Airway epithelial cell (primary cell): ENCODE data around the genes METTL2B, TSPAN33 and SSMEM1.

DNA sequence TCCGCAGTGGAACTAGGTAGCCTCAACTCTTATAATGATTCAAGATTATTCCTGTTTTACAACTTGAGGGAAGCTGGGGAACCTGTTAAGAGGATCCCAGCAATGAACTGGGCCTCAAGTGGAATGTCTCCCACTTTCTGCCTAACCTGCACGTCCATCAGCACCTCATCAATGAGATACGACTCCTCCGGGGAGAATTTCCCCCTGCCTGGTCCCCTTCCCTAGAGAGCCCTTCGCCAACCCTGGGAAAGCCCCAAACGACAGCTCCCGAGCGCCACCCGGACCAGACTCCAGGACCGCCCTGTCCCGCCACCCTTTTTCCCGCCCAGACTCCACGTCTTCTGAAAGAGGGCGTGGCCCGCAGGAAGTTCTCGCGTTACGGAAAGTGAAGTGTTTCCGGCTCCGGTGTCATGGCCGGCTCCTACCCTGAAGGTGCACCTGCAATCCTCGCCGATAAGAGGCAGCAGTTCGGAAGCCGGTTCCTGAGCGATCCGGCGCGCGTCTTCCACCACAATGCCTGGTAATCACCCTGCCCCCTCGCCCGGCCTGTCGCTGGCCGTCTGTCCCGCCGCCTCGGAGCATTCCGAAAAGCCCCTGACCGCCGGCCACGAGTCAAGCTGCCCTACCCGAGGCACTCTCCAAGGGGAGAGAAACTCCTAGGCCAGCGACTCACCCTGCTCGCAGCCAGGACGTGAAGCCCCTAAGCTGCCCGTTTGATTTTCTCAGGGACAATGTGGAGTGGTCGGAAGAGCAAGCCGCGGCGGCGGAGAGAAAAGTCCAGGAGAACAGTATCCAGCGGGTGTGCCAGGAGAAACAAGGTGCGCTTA is at the start of gene METTL2B:
Gene METTL2B (plus strand): TSS at position 393 of the 827 bp plus-strand sequence.
- RAMPAGE, long total RNA, result no peak

GRCh38 chr7:128533352-128534177 is 57.0 kb downstream of the METTL2B start:
- RAMPAGE, long total RNA, result no peak

- RAMPAGE, long total RNA, result no peak
These were observed 11.0 kb downstream of the FLNC start for GRCh38 chr7:128841019-128841787.

GRCh38 chr7:128849136-128849649 is 13.5 kb upstream of the ATP6V1F start:
- RAMPAGE, long total RNA, result no peak

DNA sequence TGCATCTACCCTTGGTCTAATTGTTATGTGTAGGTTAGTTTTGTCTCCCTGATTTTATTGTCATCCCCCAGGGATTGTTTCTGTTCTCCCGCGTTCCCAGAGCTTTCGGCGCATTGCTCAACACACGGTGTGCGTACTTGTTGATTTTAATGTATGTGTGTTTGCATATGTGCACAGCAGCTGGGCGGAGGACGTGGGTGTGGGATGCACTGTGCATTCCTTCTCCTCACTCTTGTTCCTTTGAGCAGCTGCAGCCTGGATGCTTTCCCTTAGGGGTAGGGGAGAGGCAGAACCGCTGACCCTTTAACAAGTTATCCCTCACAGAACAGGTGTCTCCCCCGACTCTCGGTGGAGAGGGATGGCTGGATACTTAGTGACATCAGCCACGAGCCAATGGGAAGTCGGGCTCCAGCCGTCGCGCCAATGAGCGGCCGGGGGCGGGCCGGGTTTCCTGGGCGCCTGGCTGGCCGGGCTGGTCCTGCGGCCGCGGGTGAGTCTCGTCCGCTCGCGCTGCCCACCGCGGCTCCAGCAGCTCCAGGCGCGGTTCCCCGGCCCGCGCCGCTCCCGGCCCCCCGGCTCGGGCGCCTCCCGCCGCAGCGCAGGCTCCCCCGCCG is at the start of gene TSPAN33:
Gene TSPAN33 (plus strand): TSS at position 452 of the 614 bp plus-strand sequence.
- RAMPAGE, long total RNA, result no peak

DNA sequence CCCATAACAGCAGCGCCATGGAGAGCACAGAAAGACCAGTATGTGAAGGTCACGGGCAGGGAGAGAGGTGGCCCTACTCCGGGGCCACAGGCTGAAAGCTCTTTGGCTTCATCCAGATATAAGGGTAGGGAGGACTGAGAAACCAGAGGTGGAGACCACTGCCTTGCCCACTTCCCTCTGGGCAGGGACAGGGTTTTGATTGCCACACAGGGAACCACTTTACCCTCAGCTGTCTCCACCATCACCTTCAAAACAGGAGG is 5.3 kb downstream of the TSPAN33 start:
- RAMPAGE, long total RNA, result no peak

DNA sequence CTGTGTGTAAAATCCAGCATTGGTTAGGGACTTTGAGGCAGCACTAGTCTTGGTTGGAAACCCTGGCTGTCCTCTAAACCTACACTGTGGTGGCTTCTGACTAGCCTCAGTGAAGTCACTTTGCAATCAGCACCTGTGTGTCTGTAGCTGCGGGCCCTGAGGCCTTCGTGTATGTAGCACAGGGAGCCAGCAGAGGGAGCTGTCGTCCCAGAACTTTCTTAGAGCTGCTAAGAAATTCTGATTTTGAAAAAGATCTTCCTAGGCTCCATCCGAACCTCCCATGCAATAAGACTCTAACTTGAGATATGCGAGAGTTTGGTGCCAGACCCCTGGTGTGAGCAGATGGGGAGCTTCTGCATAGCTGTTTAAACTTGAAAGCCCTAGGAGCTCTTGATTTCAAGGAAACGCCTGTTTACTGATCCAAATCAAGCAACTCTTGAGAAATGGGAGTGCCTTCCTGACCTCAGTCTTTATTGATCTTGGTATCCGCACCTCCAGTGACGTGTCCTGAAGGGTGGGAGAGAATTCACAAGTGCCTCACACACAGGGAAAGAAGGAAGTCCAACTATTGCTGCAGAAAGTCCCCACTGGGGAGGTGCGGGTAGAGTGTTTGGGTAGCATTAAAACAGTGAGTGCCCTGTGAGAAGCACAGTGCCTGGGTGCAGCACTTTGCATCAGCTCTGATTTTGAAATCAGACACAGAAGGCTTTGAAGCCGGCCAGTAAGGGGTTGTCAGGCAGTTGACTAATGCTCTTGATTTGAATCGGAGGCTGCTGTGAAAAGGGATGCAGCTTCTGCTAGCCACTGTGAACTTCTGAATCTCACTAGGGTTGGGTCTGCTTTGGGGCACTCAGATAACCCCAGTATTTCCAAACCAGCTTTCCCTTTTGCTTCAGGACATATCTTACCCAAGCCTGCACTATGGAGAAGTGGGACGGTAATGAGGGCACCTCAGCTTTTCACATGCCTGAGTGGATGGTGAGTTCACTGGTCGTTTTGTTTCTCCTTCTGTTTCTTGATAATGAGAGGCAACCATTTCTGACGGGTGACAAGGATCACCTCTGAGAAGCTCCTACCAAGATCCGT is 66.3 kb upstream of the STRIP2 start:
- RAMPAGE, long total RNA, result no peak

DNA sequence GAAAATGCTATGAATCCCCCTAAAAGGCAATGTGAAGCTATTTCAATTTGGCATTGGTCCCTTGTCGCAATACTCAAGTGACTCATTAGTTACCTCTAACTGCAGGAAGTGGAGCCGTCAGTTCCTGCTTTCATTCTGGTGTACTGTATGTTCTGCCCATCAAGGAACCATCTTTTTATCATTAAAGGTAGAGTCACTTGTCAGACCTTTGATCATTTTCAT is 56.9 kb upstream of the STRIP2 start:
- RAMPAGE, long total RNA, result no peak

DNA sequence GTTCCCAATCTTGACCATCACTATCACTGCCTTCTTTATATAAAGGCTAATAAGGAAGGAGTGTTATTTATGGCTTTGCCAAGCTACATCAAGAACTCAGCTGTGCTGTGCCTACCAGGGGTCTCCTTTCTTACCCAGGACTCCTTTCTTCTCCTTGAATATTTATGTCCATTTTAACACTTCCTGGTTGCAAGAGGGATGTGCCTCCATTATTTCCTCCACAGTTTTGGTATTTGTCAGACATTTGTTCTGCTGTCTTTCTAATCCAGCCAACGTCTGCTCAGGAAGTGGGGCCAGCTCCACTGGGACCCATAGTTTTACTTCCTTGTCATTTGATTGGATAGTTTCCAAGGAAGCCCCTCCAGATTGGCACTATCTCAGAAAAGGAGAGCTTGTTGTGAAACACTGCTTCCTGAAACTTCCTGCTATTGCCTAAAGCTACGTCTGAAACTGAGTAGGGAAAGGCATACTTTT is 6.7 kb upstream of the STRIP2 start:
- RAMPAGE, long total RNA, result no peak

DNA sequence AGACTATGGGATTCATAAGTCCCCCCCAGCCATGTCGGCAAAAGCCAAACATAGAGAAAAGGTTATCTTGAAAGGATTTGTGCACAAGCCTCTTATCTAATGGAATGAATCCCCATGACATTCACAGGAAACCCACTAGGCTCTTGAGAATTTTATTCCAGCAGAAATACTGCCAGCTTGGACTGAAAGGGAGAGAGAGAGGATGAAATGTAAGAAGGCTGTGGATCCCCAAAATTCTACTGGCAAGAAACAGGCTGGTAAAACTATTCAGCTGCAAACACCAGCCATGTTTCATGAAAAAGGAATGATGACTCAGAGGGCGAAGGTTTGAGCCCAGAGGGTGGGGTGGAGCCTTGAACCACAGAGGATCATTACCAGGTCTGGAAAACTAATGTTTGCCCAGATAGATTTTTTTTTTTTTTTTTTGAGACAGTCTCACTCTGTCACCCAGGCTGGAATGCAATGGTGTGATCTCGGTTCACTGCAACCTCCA is 41.8 kb upstream of the NRF1 start:
- RAMPAGE, long total RNA, result no peak

- RAMPAGE, long total RNA, result no peak
These were observed 94.0 kb downstream of the NRF1 start for GRCh38 chr7:129705464-129705953.

GRCh38 chr7:129830857-129831333 is 121.9 kb downstream of the UBE2H start:
- RAMPAGE, long total RNA, result no peak

DNA sequence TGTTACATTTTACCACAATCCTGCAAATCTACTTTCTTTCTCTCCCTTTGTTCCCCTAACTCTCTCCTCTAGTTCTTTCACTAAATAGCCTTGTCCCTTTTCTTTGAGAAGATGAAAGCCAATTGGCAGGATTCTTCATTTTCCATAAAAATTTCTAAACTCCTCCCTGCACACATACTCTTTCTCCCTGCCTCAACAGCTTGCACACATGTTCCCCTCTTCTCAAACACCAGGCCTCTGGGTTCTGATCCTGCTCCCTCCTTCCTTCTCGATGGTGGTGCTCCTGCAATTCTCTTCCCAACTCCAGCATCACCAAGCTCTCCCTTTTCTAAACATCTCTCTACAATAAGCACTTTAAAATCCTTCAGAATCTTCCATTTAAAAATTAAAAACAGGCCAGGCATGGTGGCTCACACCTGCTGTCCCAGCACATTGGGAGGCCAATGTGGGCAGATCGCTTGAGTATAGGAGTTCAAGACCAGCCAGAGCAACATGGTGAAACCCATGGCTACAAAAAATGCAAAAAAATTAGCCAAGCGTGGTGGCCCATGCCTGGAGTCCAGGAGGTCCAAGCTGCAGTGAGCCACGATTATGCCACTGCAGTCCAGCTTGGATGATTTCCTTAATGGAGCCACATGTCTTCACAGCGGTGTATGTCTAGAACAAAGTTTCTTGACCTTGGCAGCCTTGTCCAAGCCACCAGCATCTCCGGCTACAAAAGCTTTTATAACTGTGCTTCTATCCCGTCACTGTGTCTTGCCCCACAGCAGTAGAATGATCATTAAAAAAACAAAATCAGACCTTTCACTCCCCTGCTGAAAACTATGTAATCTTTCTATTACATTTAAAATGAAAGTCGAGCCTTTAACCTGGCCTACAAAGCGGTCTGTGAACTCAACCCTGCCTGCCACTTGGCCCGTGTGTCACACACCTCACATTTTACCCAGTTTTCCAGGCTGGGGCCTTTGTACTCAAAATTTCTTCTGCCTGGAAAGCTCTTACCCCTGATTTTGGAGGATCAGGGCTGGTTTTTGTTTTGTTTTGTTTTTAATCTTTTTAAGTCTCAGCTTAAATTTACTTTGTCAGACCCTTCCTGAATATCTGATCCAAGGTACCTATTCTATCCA is 82.5 kb downstream of the UBE2H start:
- RAMPAGE, long total RNA, result no peak

GRCh38 chr7:129877202-129877709 is 75.5 kb downstream of the UBE2H start:
- RAMPAGE, long total RNA, result no peak

GRCh38 chr7:129925436-129926148 is 27.2 kb downstream of the UBE2H start:
- RAMPAGE, long total RNA, result no peak

- RAMPAGE, long total RNA, result no peak
These were observed 15.8 kb downstream of the KLHDC10 start for GRCh38 chr7:130086014-130086628.

GRCh38 chr7:130178318-130178564 is 27.0 kb downstream of the TMEM209 start:
- RAMPAGE, long total RNA, result no peak

DNA sequence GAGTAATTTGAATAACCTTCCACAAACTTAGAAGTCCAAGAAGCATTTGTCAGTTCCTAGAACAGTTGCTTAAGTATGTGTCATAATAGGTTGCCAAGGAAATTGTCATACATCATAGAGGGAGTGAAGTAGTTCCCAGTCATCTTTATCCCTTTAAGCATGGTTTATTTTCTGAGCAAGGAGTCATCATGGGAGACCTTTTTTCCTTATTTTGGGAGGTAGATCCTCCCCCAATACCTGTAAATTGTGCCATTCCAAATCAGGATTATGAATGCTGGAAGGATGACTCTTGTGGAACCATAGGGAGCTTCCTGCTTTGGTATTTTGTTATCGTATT is at the start of gene SSMEM1:
Gene SSMEM1 (plus strand): TSS at position 138 of the 337 bp plus-strand sequence.
- RAMPAGE, long total RNA, result no peak

- RAMPAGE, long total RNA, result no peak
These were observed 13.1 kb upstream of the CPA1 start for GRCh38 chr7:130366982-130367809.

DNA sequence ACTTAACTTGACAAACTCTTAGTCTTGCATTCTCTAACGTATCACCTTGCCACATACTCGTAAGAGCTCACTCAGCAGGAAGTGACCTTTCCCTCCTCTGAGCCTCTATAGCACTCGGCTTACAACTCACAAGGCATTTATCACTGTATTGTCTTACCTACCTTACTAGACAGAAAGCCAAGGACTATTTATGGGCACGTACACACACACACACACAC is 21.2 kb downstream of the CEP41 start:
- RAMPAGE, long total RNA, result no peak